Bronchus fibroblast of lung (primary cell): Measurements from ENCODE around the genes CEP192, ZNF519 and ESCO1.

- RAMPAGE, long total RNA, result no peak
Observed at GRCh38 chr18:12991202-12992298, at the start of gene CEP192. Gene CEP192, plus strand, starts transcription at chr18:12991362.

- RAMPAGE, long total RNA, result no peak
Observed at GRCh38 chr18:13265919-13267238, 47.8 kb downstream of the LDLRAD4 start.

DNA sequence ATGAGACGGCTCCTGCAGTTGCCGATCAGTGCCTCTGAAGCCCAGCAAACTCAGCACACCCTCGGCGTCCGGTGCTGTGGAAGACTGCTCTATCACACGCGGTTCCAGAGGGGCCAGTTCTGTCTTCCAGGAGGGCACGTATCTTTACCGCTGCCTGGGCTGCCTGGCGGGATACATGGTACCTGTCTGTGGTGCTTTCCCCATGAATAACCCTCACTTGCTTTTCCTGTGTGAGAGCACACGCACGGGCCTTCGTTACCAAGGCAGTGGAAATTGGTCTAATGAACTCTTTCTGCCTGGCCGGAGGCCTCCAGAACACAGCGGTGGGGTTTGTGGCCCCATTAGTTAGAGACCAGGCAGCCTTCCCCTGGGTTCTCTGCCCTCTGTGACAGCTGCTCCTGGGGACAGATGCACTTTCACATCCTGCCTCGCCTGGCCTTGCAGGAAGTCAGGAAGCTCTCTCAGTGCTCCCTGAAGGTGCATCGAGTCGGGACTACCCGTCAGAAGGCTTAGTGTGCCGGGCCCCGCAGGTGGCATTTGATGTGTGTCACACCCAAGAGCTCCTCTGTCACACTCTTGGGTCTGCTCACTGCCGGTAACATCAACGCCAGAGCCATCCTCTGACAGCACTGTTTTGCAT is 158.2 kb downstream of the LDLRAD4 start:
- RAMPAGE, long total RNA, result no peak

- RAMPAGE, long total RNA, result no peak
Observed at GRCh38 chr18:13416829-13417274, 198.3 kb downstream of the LDLRAD4 start.

DNA sequence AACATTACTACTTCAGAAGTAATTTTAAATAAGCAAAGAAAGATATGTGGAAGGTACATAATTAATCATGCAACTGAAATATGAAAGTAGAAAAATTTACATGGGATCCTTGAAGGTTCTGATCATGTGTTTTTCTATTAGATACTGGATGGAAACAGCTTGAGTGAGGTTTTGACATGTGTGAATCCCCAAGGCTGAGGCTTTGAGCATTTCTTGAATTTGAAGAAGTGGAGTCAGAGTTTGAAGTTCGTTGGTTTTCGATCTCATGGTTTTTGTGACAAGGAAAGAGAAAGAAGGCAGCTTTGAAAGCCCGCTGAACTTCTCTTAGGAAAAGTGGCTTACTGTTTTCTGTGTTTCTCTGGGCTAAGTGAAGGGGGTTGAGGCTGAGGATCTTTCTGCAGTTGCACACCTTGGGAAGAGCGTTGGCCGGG is 220.1 kb downstream of the LDLRAD4 start:
- RAMPAGE, long total RNA, result no peak

- RAMPAGE, long total RNA, result no peak
Observed at GRCh38 chr18:13547777-13548600, 178.4 kb downstream of the FAM210A start.

DNA sequence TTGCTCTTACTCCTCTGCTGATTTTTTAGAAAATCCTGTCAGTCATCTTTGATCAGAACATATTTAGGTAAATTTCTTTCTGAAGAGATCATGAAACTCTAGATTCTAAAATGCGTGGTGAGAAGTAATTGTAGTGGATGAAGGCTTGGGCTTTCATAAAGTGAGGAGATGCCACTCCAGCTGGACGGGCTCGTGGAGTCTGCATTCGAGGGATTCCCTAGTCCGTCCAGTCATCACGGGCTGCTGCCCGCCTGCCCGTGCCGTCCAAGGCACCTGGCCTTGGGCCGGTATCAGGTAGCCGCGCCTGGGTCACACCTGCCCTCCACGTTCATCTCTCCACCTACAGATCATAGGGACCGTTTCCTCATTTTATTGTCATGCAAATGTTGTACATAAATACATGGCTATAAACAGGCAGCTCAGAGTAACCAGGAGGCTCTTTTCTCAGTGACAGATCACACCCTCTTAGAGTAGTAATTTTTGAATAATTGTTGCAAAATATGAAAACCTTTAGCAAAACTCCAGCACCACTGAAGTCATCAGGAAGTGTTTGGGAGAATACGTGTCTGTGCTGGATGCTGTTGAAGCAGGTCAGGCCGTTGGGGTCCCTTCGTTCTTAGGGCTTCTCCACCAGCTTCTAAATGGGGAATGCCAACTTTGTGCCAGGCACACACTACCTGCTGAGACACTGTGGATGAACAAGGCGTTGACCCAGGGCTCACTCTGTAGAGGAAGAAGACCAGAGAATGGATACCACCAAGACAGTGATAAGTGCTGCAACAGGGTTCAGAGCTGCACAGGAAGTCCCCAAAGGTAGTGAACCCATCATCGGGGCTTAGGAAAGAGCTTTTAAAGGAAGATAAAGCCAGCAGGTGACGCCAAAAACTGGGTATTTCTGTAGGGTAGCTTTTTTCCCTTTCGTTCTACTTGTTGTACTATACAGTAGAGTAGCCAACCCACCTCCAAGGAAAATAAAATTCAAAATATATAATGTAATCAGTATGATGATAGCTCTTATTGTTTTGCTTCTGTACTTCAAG is 112.5 kb downstream of the FAM210A start:
- RAMPAGE, long total RNA, result no peak

DNA sequence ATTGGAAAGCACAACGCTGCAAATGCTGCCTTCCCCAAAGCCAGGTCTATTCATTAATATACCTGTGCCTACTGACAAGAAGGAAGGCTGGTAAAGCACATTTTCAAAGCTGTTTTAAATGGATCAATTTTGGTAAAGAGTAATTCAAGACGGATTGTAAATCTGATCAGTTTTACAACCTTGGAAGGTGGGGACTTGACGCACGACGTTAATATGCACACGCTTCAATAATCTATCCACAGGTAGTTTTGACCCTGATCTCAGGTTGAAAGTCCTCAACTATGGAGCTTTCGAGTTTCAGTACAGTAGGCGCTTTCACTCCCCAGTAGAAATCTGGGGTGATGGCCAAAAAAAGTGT is 957 bp downstream of the FAM210A start:
- RAMPAGE, long total RNA, result no peak

DNA sequence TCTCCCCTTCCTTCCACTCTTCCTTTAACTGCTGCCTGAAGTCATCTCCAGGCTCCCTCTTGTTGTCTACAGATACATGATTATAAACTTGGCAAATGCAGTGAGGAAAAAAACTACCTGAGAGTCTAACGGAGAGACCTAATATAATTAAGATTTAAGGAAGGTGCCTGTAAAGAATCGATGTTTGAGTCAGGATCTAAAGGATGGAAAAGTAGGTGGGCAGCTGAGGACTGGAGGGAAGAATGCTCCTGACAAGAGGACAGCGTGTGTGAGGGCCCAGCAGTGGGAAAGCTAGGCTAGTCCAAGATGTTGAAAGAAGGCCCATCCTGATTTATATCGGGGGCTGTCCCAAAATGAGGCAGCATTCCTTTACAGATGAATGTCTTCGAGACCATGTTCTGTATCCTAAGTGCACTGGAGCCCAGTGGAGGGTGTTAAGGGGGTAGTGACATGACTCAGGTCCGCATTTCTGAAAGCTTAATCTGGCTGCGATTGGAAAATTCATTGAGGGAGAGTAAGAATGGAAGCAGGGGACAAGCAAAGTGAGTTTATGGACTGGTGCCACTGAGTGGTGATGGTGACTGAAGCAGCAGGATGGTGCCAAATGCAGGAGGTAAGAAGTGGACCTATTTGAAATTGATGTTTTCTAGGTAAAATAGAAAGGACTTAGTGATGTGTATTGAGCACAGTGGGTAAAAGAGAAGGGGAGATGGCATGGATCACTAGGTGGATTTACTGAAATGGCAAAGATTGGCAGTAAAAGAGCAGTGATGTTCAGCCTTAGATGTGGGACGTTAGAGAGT is 18.5 kb downstream of the RNMT start:
- RAMPAGE, long total RNA, result no peak

DNA sequence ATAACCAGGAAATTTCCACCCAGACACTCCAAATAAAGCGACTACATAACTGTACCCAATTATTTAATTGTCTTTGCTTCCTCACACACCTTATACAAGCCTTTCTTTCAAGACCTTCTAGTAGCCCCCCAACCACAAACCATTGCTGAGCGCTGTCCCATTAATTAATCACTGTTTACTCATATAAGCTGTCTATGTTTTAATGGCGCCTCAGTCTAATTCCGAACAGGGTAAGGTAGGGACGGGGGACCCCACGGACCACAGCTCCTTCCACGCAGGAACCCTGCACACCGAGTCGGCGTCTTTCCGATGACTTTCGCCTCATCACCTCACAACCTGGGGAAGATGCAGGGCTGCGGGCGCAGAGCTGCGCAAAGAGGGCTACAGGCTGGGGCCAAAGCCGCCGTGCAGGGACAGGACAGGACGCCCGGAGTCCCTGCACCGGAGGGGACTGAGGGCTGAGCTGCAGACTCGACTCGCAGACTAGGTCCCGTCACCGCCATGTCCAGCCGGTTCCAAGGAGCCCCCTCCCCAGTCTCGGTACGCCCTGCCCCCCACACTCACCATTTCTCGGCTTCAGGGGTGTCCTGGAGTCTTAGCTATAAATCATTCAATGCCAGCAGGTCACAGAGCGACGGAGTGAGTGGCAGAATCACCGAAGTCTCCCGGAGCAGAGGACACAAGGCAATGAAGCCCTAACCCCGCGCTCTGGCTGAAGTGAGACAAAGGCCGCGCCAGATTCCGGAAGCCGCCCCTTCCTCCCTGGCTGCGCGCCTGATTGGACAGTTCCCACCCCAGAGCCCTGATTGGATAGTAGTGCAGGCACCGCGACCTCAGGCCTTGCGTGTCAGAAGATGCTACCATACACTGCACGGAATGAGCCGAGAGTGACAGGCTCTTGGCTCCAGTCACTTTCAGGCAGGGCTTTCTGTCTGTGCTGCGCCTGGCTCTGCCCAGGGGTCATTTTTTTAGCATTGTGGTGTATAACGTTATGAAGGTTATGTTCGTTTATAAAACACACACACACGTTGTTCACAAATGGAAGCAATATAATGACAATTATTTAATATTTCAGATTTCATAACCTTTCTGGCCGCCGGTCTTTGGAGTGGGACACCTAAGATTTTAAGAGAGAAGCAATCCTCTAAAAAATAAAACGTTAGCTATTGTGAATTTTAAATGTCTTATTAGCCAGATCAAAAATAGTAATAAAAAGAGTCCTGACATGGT is at the start of gene ZNF519:
TSS of gene ZNF519 (minus strand) at position 725 of the 1,230 bp plus-strand sequence.
- RAMPAGE, long total RNA, result start-site peak on the minus strand centred at position 735 of the sequence, 32 bp wide, 40 and 27 reads in 2 replicates

DNA sequence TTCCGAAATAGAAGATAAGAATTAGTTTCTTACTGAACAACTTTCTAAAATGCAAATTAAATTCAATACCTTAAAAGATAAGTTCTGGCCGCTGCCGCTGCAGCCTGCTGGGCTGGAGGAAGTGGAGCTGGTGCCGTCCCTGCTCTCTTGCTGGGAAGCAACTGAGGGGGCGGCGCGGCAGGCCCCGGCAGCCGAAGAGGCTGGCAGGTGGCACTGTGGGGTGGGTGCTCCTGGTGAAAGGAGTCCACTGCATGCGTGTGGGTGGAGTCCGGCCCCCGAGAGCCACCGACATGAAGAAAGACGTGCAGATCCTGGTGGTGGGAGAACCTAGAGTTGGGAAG is 89.5 kb upstream of the ZNF519 start:
- RAMPAGE, long total RNA, result no peak

GRCh38 chr18:14969905-14970558 is 222.1 kb downstream of the ANKRD30B start:
- RAMPAGE, long total RNA, result no peak

DNA sequence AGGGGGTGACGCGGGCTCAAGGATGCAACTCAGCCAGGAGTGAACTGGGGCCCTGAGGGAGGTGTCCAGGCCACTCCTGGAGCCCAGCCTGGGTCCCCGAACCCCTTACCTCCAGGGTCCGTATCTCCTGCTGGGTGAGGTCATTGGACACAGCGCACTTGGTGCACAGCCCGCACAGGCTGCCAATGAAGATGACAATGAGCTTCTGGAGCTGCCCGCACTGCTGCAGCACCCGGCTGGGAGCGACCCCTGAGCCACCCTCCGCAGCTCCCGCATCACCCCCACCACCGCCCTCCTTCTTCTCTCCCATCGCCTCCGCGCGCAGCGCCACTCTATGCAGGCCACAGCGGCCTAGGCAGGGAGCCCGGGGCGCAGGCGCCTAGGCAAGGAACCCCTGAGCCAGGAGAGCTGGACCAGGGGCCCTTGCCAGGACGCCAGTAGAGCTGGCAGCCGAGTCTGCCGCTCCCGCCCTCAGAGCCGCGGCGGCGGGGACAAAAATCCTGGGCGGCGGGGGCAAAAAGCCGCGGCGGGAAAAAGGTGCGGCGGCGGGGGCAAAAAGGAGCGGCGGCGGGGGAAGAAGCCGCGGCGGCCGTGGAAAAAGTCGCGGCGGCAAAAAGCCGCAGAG is 449.6 kb downstream of the ANKRD30B start:
- RAMPAGE, long total RNA, result no peak

- RAMPAGE, long total RNA, result no peak
Observed at GRCh38 chr18:21111900-21112178, 226 bp upstream of the ROCK1 start.

GRCh38 chr18:21112179-21112569 is 561 bp upstream of the ROCK1 start:
- RAMPAGE, long total RNA, result no peak

DNA sequence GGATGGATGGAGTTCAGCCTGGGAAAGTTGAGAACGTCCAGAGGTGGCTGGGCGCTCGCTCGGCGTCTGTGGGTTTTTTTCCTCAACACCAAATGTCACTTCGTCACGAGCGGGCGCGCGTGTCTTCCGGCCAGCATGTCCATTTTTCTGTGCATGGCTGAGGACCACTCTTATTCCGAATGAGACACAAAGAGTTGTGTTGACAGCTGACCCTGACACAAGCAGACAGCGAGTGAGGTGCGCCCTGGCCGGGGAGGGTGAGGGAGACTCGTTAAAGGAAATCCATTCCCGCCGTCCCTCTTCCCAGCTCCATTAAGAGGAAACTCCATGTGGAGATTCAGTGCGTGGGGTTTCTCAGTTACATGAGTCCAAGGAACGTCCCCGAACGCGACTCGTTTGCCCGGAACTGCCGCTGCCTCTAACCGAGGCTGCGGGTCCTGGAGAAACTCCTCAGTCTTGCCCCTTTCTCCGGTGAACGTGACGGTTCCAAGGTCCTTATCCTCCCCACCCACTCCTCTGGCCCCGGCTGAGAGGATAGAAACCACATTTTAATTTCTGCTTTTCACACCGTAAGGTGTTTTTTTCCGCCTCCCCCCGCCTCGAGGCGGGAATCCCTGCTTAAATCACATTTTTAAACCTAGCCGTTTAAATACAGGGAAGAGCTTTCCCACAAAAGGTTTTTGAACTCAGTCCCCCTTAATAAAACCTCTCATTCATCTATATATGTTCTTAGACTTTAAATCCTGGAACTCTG is 1.1 kb downstream of the GREB1L start:
- RAMPAGE, long total RNA, result no peak

DNA sequence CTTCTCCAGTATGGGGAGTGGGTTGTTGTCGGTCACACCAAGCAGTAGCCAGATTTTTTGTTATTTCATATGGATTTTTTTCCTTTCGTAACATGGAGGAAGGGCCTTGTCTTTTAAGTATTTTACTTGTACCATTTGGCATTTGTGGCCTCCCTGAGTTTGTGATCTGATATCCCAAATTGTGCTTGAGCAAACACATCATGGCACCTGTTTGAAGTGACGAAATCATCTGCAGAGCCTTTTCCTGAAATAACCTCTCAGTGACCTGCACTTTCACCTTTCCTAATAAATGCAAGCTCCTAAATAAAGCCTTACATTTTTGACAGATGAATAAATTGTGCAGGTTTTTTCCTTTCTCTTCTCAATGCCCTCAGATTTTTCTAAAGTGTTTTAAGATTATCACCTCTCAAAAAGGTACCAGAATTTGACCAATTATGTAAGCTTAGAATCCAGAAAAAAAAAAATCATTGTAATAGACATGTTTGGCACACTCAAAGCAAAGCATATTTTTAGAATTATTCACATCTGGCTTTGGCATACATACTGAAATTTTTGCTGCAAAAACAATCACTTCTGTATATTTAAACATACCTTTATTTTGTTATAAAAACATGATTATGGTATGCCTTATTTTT is 143.6 kb downstream of the ESCO1 start:
- RAMPAGE, long total RNA, result no peak

DNA sequence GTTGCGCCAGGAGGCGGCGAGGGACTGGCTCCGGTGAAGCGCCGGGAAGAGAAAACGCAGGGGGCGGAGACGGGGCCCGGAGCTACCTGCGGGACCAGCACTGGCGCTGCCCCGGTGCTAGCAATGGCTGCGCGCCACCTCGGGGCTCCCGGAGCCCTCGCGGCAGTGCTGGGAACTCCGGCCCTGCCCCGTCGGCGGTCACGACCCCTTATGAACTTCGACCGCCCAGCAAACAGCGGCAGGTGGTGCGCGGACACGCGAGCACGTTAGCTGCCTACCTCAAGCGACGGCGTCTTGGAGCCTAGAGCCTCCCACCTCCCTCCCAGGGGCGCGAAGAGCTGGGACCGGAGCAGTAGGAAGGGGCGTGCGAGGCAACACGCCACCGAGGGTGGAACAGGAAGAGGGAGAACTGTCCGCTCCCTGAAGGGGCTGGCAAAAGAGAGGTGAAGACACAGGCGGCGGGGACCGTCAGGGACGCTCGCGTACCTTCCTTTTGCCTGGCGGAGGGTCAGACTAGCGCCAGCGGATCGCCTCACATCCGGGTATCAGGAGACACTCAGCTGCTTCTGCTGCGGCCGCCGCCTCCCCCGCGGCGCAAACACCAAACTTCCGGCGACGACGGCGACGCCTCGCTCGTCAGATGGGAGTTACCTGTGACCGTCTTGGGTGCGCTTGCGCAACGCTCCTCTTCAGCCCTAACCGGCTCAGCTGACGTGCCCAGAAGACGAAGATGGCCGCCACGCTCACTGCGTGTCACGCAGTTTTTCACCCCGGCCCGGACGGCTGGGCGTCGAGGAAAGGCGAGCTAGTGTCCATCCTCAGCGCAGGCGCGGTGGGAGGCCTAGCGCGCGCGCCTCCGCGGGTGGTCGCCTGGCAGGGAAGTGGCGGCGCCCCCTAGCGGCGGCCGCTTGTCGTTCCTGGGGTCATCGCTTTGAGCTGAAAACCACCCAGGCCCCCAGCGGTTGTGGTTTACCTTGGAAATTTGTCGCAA is at the start of gene ESCO1:
TSS of gene ESCO1 (minus strand) at position 568 of the 991 bp plus-strand sequence.
- RAMPAGE, long total RNA, result no peak

DNA sequence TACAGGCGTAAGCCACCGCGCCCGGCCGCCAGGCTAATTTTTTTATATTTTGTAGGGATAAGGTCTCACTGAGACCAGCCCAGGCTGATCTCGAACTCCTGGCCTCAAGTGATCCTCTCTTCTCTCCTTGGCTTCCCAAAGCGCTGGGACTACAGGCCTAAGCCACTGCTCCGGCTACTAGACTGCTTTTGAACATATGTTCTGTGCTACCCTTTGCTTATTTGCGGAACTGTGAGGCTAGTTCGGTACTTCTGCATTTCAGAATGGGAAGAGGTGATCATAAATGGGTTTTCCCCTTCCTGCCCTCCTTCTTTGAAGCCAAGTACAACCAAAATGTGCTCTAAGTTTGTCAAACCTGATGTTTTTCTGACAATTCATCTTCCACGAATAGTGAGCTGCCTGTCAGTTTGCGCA is 1.7 kb upstream of the ESCO1 start:
- RAMPAGE, long total RNA, result no peak

- RAMPAGE, long total RNA, result no peak
Observed at GRCh38 chr18:21686438-21686898, 18.1 kb downstream of the ABHD3 start.